H4 (cell line): Measurements from ENCODE around the genes RAPGEF6, FNIP1 and MEIKIN.

- RAMPAGE, long total RNA, result no peak
Measured at GRCh38 chr5:127041539-127041903, 11.2 kb upstream of the MARCHF3 start.

GRCh38 chr5:127739287-127740101 lies 36.3 kb downstream of the CCDC192 start:
- RAMPAGE, long total RNA, result no peak

DNA sequence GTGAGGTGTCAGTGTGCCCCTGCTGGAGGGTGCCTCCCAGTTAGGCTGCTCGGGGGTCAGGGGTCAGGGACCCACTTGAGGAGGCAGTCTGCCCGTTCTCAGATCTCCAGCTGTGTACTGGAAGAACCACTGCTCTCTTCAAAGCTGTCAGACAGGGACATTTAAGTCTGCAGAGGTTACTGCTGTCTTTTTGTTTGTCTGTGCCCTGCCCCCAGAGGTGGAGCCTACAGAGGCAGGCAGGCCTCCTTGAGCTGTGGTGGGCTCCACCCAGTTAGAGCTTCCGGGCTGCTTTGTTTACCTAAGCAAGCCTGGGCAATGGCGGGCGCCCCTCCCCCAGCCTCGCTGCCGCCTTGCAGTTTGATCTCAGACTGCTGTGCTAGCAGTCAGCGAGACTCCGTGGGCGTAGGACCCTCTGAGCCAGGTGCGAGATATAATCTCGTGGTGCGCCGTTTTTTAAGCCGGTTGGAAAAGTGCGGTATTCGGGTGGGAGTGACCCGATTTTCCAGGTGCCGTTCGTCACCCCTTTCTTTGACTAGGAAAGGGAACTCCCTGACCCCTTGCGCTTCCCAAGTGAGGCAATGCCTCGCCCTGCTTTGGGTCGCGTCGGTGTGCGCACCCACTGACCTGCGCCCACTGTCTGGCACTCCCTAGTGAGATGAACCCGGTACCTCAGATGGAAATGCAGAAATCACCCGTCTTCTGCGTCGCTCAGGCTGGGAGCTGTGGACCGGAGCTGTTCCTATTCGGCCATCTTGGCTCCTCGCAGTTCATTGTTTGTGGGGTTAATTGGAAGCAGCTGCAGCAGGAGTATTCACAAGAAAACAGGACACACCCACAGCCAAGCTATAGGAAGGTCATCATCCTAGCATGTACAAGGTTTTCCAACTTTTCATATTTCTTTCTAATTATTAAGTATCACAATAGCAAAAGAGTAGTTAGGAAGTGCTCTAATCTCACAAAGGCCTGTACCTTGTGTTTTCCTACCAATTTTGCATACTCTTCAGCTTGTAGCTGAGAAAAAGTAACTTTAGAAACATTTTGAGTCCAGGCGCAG lies 49.5 kb downstream of the CCDC192 start:
- RAMPAGE, long total RNA, result no peak

DNA sequence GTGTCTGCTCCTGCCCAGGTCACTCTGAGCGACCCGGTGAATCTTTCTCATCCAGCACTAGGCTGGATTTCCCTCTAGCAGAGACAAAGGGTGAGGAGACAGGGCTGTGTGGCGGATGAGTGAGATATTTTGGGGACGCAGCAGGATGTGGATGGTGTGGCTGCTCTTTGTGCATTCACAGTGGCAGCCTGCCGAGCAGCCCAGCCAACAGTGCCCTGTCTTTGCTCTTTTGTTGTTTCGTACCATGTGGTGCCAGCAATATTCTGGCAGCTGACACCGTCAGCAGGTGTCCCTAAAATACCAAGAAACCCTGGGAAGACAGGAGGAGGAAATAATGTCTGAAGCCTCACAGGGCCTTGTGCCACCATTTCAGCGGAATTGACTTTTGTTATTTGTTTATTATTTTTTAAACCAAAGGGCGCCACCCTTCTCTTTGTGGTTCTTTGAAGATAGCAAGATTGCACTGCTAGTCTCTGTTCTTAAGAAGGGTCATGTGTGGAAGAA lies 141.4 kb downstream of the CCDC192 start:
- RAMPAGE, long total RNA, result no peak

DNA sequence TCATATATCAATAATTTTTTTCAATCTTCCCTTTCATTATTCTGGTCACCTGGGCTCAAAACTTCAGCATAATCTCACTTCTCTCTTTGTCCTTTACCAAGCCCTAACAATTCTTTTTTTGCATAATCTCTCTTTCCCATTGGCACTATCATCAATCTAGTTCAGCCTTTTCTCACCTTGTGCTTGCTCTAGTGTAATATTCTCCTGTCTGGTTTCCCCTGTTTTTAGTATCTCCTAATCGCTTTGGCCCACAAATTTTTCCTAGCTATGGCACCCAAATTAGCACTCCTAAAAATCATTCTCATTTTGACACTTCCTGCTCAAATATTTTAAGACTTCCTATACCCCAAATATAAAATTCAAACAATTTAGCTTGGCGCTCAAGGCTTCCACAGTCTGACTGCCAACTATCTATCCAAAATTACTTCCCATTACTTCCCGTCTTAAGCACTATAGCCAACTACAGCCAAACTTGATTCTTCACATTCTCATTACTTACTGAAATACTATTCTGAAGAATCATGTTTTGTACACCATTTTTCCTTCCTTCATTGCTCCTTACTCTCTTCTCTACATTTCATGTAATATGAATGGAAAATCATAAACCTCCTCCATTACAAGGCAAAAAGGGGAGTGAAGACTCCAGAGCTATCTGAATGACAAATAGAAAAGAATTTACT lies 65.9 kb upstream of the SLC12A2 start:
- RAMPAGE, long total RNA, result no peak

DNA sequence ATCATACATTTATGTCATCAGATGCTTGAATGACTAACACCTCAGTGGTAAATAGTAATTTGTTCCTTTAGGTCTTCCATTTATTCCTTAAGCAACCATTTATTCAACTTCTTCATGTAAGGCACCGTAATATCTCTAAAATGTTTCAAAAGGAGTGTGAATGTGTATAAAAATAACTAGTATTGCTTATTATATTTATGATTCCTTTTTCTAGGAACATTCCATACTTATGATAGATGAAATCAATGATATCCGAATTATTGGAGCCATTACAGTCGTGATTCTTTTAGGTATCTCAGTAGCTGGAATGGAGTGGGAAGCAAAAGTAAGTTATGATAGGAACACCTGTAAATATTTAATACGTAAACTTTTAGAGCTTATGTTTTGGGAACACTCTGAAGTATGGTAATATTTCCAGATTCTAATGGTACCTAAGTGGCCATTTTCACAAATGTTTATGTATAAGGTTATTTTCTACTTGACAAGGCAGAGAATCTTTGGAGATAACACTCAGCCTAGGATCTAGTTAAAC lies 50.5 kb downstream of the SLC12A2 start:
- RAMPAGE, long total RNA, result no peak

DNA sequence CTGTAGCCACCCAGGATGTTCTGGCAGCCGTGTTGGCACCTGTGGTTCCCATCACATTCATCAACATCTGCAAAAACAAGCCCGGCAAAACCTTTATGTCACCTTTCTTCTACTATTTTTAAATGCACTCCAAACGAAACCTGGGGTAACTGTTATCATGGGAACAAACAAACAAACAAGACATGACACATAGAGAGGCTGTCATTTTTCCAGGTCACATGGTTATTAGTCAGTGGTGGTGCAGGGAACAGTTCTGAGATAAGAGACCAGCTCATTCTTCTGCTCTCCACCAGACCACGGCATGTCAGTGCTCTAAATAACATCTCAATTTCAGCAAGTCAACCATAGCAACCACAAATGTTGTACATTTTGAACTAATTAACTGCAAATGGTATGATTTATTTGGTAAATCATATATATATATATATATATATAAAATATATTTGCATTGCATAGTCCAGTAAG lies 188.5 kb downstream of the SLC12A2 start:
- RAMPAGE, long total RNA, result no peak

- RAMPAGE, long total RNA, result no peak
Measured at GRCh38 chr5:129096629-129097192, 2.2 kb downstream of the ISOC1 start.

DNA sequence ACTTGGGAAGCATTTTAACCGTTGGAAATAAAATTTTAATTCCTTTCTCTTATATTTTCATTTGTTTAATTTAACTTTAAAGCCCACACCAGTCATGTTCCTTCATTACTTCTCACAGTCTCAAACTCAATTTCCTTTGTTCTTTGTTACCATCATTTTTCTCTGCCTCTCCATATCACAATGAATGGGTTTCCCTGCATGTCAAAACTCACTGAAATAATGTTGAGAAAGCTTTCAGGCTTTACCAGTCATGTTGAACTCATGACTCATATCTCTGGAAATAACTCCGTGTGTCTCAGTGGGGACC lies 231.1 kb downstream of the CHSY3 start:
- RAMPAGE, long total RNA, result no peak

DNA sequence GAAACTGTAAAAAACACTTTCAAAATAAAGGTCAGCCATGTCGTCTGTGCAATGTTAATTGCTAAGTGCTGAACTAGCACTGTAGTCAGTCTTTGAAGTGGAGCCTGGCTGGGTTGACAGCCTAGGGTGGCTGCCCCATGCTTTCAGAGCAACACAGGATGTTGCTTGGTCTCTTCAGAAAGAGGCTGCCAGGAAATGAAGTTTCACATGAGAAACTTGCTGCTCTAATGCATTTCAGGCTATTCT lies 95.8 kb downstream of the HINT1 start:
- RAMPAGE, long total RNA, result no peak

DNA sequence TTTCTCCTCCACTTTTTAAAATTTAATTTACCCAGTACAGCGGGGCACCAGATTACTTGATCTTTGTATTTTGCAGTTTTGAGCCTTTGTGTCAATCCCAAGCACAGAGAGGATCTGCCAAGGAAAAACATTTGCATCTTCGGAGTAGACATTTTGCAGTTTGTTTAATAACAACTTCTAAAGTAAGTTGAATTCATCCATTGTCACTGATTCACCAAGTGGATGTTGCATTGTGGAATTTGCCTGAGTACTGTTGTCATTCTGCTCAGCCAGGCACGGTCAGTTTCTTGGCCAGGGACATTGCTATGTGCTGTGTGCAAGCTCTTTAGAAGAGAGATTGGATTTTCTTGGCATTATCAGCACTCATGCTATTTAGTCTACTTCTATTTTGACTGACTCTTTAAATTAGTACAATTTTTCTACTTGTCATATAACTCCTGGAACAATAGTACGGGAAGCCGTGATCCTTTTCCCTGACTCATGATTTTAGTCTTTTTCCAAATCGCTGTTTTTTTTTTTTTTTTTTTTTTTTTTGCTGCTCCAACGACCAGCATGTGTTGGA lies 129.5 kb downstream of the CDC42SE2 start:
- RAMPAGE, long total RNA, result no peak

- RAMPAGE, long total RNA, result no peak
Measured at GRCh38 chr5:131498260-131499172, 136.5 kb downstream of the RAPGEF6 start.

DNA sequence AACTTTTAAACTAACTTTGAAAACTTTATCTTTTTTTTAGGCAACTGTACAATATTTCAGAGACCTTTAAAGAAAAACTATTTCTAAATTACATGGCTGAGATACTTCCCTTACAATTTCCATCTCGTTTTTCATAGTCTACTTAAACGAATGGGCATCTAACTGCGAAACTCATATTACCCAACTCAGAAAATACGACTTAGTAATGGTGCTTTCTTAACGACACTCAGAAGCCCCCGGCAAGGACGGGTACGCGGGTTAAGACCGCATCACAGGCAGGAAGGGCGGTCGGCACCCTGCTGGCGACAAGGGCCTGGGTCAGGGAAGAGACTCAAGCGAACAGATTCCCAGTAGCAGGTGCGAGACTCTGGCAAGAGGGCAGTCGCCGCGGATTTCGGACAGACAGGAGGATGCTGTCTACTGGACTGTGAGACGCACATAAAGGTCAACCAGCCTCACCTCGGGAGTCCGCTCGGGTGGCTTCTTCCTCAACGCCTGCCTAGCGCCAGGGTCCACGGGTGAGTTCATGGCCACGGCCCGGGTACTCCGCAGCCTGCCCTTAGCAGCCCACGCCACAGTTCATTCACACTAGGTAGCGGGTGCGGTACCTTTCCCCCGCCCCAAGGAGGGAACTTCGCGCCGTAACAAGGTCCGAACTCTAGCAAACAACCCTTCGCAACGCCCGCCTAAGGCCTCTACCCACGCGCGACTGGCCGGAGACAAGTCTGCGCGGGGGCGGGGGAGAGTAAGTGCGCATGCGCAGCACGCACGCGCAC lies at the start of gene RAPGEF6:
Gene RAPGEF6 (minus strand): TSS at position 727 of the 776 bp plus-strand sequence.
- RAMPAGE, long total RNA, result no peak

DNA sequence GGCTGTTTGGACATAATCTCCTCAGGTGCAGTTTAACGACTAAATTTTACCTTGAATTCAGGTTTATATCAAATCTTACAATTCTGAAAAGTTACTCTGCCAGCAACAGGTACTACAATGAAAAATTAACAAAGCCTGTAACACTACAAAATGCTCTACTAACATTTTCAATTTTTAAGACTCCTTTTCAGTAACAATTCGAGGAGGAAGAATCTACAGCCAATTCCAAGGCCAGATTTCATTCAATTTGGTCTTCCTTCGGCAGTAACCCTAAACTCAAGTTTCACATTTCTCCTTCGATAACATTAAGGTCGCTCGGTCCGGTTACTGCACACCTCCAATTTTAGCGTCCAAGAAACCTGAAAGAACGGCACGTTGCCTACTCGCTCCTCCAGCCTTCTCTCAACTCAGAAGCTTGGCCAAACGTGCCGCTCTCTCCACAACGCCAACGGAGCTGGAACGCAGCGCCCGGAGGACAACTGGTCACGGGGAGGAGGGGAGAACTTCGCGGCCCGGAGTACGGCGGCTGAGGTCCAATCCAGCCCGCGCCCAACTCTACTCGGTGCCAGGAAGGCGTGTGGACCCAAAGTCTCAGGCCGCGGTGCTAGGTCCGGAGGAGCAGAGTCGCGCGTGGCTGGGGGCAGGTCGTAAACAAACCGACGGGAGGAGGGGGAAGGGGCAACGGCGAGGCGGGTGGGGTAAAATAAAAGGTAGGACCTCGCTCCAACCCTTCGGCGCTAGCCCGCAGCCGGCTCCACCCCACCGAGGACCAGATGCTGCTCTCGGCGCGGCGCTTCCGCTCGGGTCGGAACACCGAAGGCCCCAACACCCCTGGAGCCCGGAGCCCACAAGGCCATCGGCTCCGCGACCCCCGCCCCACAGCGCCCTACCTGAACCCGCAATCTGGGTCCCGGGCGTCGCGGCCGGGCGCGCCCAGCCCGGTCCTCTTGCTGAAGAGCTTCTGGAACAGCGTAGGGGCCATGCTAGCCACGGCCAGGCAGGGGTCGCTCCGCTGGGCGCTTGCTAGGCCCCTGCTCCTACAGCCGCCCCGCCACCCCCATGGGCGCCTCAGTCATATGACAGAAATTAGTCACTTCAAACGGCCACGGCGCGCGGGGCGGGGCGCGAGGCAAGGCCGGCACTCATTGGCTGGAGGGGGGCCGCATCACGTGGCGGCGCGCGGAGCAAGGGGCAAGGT lies at the start of gene FNIP1:
Gene FNIP1 (minus strand): TSS at position 1,078 of the 1,198 bp plus-strand sequence.
- RAMPAGE, long total RNA, result no peak

DNA sequence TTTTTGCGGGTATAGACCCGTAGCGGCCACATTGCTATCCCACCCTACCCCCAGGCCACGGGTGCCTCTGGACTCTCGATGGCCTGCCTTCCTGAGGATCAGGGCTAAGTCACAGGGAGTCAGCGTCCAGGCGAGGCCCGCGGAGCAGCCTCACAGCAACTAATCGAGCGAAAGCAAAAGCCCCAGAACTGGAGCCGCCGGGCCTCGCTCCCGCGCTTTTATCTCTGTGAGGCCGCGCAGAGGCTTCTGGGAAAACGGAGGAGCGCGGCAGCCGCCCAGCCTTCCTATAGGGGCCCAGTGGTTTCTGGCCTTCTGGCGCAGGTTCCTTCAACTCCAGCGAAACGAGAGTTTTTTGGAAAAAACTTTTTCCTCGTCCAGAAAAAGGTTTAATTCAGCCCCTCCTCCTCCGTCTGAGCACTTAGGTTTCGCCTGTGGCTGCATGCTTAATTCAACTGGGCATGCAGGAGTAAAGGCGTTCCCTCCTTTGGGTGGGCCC lies at the start of gene MEIKIN:
Gene MEIKIN (minus strand): TSS at position 190 of the 496 bp plus-strand sequence.
- RAMPAGE, long total RNA, result no peak

DNA sequence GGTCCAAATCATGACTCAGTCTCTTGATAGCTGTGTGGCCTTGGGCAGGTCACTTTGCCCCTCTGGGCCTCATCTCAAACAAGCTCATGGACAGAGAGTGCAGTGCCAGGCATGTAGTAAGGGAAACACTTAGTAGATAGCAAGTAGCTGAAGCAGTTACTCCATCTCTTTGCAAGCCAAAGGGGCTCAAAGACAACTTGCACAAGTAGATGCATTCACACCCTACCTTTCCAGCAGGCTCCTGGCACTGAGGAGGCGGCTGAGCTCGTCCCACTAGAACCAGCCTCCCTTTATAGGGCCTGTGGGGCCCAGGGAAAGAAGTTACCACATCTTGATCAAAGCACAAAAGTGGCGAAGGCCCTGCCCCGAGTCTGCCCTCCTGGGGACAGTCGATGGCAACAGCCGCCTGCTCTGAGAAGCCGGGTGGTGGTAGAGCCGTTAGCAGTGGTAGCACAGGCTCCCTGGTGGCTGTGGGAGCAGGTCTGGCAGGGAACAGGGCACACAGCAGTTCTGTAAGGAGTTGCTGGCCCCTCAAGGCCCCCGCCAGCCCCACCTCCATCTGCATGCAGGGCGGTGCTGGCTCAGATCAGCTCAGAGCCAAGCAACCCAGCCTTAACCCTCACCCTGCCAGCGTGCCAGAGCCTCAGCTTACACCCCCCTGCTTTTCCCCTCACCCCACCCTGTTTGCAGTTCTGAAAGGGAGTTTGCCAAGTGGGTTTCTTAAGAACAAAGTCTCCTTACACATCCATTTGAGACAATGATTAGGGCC lies 12.1 kb downstream of the ACSL6 start:
- RAMPAGE, long total RNA, result no peak

DNA sequence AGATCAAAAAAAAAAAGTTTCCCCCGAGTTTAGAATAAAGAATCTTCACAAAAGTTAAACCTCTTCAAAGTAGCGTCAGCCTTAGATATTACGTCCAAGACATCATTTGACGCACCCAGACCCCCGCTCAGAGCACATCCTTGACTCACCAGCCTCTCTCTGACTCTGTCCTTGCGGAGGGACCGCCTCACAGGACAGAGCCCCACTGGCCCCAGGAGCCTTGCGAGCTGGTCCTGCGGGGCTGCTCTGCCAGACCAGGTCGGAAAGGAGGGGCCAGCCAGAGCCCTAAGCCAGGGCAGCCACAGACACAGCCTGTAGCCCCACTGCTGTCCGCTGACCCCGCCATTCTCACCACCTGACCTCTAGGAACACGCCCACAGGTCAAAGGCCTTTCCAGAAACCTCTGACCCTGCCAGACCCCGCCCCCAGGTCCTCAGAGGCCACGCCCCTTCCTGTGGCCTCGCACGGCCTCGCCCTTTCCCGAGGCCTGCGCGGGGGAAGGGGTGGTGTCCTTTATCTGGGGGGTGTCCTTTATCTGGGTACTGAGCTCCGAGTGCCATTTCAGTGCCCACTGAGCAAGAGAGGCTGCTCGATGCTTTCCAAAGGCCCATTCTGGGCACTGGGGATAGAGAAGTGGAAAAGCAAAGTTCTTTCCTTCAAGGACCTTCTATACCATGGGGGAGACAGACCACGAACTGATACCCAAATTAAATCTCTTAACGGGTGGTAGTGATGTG lies 46.7 kb downstream of the P4HA2 start:
- RAMPAGE, long total RNA, result no peak

DNA sequence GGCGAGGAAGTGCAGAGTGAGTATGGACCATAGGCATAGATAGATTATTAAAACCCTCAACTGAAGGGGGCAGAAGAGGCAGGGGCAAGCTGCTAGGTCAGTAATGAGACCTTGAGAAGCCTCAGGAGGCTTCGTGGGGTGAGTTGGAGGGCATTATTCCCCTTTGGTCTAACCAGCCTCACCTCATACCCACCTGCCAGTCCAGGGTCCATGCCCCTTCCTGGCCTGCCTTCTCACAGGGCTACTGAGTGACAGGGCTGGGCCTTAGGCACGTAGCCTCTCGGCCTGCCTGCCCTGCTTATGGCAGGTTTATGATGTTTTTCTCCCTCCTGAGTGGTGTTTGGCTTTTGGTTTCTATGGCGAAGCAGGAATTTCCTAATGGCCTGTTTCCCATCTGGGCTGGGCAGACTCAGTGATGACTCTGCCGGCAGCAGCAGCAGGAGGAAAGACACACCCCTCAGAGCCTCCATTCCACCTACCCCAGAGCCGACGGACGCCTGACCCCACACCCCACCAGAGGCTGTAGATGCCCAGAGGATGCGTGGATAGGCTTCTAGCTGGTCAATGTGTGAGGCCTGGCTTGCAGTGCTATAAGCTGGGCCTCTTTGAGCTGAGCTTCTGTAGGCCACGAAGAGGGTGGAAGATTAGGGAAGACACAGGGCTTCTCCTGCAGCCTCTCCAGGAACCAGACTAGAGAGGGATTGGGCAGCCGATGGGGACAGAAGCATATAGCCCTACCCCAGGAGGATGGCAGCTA lies 8.2 kb downstream of the PDLIM4 start:
- RAMPAGE, long total RNA, result no peak

GRCh38 chr5:132295719-132296619 lies 1.8 kb downstream of the SLC22A4 start:
- RAMPAGE, long total RNA, result no peak

- RAMPAGE, long total RNA, result no peak
Measured at GRCh38 chr5:132365076-132365686, 4.3 kb upstream of the SLC22A5 start.